Renal cortical epithelial cell (primary cell): ENCODE measurements around the genes ERO1B and ACTN2.

- RRBS: no CpG with 5 or more reads among the region's 1 CpG
These were observed 27.2 kb upstream of the LYST start for GRCh38 chr1:235893933-235894349.

DNA sequence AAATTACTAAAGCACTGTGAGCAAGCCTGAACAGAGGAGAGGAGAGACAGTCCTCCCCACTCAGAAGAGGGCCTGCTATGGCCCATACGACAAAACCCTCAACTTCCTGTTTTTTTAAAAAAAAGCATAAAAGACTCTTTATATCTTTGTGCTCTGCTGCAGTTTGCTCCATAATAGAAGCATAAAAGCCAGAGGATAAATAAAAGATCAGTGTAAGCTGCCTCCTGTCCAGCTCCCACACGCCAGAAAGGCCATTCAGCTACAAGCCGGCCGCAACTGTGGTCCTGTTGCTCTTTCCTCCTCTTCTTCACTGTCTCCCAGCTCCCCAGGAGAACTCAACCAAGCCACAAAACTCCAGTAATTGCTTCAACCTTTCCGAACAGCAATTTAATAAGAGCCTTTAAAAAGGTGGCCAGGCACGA, 37.7 kb downstream of the NID1 start:
- RRBS: no CpG with 5 or more reads among the region's 6 CpGs

DNA sequence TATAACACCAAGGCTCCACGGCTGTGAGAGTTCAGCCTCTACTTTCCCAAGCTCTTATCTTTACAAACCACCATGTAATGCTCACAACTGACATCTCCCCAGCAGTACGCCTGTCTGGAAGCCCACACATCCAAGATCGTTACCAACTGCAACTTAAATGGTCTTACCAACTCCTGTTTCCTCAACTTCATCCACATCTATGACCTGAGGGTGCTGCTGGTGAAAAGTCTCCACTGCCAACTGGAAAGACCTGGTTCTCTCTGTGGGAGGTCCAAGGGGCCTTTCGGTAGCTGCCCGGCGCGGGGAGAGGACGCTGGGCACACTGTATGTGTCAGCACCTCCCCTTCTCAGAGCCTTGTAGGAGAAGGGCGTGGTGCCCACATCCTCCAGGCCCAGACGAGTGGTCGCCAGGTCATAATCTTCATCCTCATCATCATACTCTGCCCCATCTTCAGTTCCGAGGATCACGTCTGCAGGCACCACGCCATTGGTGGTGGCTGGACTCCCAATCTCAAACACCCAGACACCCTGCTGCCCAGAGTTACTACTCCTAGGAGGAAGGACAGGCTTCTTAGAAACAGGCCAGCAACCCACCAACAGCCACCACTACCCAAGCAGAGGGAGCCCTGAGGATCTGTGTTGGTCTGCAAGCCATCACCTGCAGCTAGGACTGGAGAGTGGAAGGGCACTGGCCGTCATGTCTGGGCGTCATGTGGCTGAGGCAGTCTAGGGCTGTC, 23.0 kb downstream of the NID1 start:
- RRBS: no CpG with 5 or more reads among the region's 16 CpGs

DNA sequence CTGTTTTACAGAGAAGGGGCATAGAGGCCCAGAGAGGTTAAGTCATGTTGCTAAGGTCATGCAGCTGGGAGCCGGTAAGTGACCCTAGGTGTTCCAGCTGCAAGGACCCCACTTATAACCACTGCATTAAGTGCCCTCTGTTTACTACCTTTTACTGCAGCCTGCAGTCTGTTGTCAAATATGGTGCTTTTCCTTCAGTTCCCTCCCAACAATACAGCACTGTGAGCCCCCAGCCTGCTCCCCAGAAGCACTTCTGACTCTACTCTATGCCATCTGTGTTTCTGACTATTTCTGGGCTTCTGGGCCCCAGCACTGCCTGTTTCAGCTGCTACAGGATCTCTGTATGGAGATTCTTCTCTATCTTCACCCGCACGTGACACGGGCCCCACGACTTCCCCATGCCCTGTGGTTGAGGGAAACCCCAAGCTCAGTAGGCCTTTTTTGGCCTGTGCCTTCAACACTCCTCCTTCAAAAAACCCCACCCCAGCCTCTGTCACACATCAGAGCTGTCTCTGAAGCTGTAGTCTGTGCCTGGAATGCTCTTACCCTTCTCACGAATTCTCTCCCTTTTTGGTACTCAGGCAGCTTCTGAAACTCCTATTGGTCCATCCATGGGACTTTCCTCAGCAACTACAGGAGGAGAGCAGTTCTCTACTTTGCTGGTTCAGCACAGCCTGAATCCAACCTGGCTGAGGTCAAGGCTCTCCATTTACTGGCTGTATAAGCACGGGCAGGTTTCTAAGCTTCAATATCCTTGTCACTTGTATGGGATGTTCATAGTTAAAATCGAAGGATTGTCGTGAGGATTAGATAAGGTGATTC, 1.9 kb upstream of the NID1 start:
- RRBS: no CpG with 5 or more reads among the region's 9 CpGs

DNA sequence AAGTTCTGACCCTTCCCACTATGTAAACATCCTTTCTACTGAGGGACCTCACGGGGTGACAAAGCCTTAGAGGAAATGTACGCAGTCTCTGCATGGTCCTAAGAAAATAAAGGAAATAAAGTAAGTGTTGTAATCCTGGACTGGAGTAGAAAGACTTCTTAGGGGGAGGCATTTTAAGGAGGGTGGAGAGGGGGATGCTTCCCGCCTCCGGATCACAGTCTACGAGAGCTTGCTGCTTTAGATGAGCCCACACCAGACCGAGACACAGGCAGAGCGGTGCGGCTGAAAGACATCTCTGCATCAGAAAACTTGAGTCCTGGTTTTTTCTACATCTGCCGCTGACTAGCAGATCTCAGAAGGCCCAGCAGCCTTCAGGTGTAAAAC, 22.3 kb upstream of the GPR137B start:
- RRBS: no CpG with 5 or more reads among the region's 9 CpGs

DNA sequence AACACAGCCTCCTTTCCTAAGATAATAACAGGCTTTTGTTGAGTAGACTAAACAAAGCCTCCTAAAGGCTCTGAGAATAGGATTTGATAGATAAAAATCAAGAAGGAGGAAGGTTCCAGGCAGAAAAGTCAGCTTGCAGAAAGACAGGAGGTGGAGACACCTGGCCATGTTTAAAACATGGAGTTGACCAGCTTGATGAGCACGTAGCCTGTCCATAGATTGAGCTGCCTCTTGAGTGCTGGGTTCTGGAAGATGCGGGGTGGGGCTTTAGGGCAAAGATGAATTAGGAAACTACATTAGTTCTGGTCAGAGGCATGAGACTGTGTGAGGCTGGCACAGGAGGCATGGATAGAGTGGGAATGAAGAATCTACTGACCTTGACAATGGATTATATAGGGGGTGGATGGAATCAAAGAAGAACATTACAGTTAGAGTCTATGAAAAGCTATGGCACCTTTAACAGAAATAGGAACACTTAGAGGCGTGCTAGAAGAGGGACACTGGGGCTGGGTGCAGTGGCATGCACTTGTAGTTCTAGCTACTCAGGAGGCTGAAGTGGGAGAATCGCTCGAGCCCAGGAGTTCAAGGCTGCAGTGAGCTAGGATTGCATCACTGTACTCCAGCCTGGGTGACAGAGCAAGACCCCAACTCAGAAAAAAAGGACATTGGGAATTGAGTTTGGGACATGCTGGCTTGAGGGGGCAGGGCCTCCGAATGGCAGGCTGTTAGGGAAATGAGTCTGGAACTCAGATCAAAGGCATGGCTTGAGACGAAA, 32.0 kb downstream of the GPR137B start:
- RRBS: no CpG with 5 or more reads among the region's 7 CpGs

- RRBS: 3% methylated on average over 17 of the region's 70 CpGs
These were observed at the start of gene ERO1B for GRCh38 chr1:236281835-236282911. TSS of gene ERO1B (minus strand) at chr1:236281958.

GRCh38 chr1:236287968-236288460, 6.3 kb upstream of the ERO1B start:
- RRBS: no CpG with 5 or more reads among the region's 10 CpGs

DNA sequence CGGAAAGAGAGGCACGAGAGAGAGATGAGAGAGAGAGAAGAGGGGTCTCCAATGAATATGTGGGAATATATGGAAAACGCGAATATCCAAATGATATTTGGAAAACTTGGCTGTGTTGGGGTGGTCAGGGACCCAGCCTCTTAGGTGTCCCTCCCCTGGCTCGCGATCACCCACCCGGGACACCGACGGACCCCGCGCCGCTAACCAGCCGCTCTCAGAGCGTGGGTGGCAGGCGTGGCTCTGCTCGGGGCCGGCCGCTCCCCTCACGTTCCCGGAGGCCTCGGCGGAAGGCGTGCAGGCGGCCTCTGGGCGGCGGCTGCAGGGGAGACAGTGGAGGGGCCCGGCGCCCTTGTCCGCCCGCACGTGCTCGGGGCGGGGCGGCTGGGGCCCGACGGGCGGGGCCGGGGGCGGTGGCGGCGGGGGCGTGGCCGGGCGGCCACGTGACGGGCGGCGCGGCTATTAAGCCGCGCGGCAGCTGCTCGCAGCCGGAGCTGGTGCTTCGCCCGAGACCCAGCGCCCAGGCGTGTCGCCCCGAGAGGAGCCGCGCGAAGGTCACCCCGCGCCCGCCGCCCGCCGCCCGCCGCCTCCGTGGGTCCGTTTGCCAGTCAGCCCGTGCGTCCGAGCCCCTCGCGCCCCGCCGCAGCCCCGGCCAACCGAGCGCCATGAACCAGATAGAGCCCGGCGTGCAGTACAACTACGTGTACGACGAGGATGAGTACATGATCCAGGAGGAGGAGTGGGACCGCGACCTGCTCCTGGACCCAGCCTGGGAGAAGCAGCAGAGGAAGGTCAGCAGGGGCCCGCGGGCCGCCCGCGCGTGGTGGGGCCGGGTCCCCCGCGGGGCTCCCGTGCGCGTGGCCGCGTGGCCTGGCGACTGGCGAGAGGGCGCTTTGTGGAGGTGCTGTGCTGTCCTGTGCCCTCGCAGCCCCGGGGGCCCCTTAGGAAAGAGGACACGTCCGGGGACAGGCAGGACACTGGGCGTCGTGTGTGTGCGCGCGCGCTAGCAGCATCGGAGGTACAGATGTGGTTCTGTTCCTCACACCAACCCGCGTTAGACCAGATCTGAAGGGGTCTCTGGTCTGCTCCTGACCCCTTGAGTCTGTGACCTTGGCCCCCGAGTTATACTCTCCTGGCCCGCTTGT, at the start of gene ACTN2:
TSS of gene ACTN2 (plus strand) at position 488 of the 1,142 bp plus-strand sequence.
- RRBS: 2% methylated on average over 44 of the region's 122 CpGs

- RRBS: no CpG with 5 or more reads among the region's 9 CpGs
These were observed 7.3 kb downstream of the ACTN2 start for GRCh38 chr1:236693509-236694072.

GRCh38 chr1:236700684-236701374, 14.5 kb downstream of the ACTN2 start:
- RRBS: 80% methylated on average over 3 of the region's 6 CpGs

GRCh38 chr1:236753492-236754113, 41.5 kb upstream of the MTR start:
- RRBS: no CpG with 5 or more reads among the region's 15 CpGs

- RRBS: no CpG with 5 or more reads among the region's 6 CpGs
These were observed 37.7 kb upstream of the MTR start for GRCh38 chr1:236757376-236757763.

GRCh38 chr1:237441288-237441704, 399.3 kb downstream of the RYR2 start:
- RRBS: no CpG with 5 or more reads among the region's 5 CpGs

GRCh38 chr1:240598635-240599016, 13.3 kb downstream of the GREM2 start:
- RRBS: no CpG with 5 or more reads among the region's 2 CpGs

- RRBS: no CpG with 5 or more reads among the region's 7 CpGs
These were observed 27.6 kb downstream of the CHML start for GRCh38 chr1:241612473-241613099.

DNA sequence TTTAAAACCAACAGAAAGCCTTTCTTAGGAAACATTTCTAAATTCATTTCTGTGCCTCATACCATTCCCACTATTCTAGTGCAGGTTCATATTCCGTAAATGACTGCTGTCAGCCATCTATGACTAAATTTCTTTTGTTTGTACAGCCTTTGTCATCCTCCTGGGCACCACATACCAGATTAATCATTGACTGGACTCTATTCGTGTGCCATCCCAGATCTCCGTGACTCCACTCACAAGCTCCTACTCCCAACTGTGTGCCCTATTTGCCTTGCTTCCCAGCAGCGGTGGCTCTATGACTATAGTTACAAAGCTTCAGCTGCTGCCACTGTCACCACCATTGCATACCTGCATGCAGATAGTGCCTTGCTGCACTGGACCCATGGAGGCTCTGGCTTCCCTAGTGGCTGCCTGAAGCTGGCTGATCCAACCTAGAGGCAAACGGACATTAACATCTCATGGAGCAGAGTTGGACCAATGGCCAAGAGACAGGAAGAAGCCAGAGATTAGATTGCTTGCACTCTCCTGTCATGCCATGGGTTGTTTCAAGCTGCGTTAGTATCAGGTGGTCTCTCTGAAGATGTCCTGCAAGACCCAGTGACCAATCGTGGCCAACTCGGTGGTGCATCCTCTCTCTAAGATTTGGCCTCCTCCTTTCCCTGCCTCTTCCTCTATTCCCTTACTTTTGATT, 24.5 kb downstream of the CHML start:
- RRBS: no CpG with 5 or more reads among the region's 8 CpGs

DNA sequence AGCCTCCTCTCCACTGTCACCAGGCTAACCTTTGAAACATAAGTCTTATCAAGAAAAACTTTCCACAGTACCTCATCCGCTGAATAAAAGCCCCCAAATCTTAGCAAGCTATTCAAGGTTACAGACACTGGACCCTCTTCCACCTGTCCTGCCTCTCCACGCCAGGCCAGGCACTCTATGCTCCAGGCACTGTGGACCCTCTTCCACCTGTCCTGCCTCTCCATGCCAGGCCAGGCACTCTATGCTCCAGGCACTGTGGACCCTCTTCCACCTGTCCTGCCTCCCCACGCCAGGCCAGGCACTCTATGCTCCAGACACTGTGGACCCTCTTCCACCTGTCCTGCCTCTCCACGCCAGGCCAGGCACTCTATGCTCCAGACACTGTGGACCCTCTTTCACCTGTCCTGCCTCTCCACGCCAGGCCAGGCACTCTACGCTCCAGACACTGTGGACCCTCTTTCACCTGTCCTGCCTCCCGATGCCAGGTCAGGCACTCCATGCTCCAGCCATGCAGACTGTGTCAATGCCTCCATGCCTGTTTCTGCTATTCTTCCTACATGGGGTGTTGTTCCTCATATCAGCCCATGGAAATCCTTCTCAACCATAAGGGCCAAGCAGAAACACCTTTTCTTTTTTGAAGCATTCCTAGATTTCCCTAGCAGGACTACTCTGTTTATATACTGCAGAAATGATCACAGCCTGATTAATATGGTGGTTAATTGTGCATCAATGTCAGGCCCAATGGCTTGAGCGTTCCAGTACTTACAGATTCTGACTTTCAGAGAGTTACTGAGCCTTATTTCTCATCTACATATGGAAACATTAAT, 16.1 kb downstream of the CHML start:
- RRBS: no CpG with 5 or more reads among the region's 8 CpGs

- RRBS: no CpG with 5 or more reads among the region's 6 CpGs
These were observed 12.2 kb downstream of the CHML start for GRCh38 chr1:241627982-241628391.